Aorta (tissue), 1 donor: Measurements from ENCODE around the genes PTPN4 and CLASP1.

DNA sequence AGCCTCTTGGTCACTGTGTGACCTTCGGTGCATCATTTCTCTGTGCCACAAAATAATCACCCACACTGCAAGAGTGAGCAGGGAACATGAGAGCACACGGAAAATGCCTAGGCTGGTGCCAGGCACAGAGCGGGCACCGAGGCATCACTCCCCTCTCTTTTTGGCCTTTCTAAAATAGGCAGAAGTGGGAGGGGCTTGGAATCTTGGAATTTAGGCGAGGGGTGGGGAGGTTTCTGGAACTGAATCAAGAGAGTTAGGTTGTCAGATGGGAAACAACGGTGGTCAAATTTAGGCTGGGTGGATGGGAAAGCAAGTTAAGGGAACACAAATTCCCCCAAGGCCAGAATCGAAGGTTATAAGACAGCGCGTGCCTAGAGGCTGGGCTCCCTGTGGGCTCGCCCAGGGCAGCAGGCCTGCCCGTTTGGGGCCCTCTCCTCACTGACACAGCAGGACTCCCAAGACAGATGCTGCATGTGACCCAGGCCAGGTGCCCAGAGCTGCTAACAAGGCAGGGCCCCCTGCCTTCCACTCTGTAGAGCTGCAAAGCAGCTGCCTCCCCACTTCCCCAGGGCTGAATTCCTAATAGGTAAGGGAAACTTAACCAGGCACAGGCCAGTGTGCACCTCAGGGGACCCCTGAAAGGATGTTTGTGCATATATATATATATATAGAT lies 43.4 kb downstream of the TMEM37 start:
- PRO-cap = no peak

- PRO-cap = bidirectional peak, plus-strand start at chr2:119759911, minus-strand start at chr2:119759656
These were observed at the start of gene PTPN4 for GRCh38 chr2:119759247-119760616. Gene PTPN4 (plus strand): TSS chr2:119759922.

GRCh38 chr2:120469922-120470857 lies 124.3 kb downstream of the INHBB start:
- PRO-cap = no peak

GRCh38 chr2:120524925-120525552 lies 179.1 kb downstream of the INHBB start:
- PRO-cap = no peak

DNA sequence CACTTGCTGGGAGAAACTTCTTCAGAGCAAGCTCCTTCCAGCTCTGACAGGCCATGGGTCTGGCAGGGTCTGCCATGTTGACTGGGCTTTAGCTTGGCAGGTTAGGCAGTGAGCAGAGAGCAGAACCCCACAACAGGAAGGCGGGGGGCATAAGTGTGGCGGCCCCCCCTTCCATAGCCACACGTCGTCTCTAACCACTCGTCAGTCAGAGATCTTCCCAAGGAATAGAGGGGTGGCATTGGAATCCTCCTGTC lies 190.9 kb downstream of the INHBB start:
- PRO-cap = no peak

DNA sequence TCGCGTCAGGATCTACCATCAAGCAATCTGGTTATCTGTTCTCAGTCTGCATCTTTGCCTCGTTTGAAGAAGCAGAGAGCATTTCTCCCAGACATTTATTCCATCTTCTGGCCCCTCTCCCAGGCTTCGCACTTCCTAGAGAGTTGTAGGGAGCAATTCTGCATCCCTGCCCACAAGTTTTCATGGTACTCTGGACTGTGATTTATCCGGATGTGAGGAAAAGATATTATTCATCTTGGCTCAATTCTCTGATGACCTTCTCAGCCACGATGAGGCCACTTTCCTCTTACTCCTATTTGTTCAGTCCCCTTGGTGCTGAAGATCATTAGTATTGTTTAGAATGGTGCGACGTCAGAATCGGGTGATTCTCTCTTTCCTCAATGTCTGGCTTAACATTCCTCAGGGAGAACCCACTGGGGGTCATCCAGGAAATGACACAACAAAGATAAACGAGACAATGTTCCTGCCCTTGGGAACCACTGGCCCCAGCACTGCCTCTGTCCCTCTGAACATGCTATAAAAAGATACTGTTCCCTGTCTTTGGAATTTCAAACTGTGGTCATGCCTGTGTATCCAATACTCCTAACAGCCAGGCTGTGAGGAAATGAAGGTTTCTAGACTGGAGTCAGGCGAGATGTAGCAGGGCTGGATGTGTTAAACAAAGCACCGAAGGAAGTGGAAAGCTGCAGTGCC lies 13.0 kb upstream of the GLI2 start:
- PRO-cap = no peak

- PRO-cap = no peak
These were observed 84.6 kb downstream of the GLI2 start for GRCh38 chr2:120820149-120820751.

GRCh38 chr2:120845185-120845670 lies 109.6 kb downstream of the GLI2 start:
- PRO-cap = no peak

GRCh38 chr2:120879322-120880046 lies 143.8 kb downstream of the GLI2 start:
- PRO-cap = no peak

DNA sequence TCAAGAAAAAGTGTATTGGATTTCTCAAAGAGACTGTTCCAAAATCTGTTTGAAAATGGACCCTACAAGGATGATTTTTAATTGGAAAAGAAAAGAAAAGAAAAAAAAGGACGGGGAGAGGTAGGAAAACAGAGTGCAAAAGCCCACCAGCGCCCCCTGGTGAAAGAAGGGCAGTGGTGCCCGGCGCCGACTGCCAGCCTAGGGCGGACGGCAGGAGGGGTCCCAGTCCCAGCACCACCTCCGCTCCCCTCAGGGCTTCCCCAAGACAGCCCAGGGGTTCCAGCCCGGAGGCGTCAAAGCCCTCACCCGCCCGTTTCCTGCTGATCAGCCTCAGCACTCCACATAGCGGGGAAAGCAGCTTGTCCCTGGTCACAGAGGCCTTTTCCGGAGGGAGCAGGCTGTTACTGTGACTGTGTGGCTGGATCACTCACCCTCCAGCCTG lies 214.0 kb downstream of the TFCP2L1 start:
- PRO-cap = no peak

- PRO-cap = no peak
These were observed 89.0 kb downstream of the TFCP2L1 start for GRCh38 chr2:121195902-121196504.

GRCh38 chr2:121363577-121364147 lies 78.7 kb upstream of the TFCP2L1 start:
- PRO-cap = no peak

- PRO-cap = no peak
These were observed 83.1 kb upstream of the TFCP2L1 start for GRCh38 chr2:121367970-121368546.

DNA sequence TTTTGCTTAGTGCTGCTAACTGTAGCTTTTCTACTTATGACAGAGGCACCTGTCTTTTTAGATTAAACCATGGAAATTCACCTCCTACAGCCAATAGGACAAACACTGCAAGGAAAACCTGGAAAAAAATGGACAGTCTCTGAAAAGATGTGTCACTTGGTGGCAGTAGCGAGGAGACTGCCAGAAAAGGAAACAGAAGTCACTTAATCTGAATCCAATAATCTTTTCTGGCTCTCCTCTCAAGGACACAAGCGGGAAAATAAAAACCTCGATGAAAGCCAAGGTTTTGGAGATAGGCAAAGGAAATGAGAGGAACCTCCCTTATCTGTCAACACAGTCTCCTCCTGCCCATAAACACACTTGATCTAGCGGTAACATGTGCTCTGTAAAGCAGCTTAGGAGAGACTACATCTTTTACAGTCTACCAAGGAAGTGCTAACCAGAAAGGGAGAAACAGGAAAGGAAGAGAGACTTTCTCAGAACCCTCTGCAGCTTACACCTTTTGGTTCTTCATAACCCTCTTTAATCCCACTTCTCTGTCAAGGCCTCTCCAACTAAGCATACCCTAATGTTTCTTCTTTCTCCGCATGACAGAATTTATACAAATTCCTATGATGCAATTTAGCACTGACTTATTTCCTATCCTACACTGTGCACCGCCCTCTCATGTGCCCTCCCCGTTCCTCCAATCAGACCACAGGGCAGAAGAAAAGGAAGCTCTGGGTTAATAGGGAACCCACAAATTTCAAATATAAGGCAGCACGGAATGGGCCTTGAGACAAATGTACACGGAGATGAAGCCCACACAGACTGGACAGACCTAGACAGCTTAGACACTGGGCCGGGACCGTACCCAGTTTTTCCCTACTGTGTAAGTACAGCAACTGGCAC lies 52.8 kb downstream of the CLASP1 start:
- PRO-cap = no peak

GRCh38 chr2:121648795-121649825 lies at the start of gene CLASP1:
Gene CLASP1 (minus strand): TSS chr2:121649462.
- PRO-cap = bidirectional peak, plus-strand start at chr2:121649144, minus-strand start at chr2:121648923; bidirectional peak, plus-strand start at chr2:121649648, minus-strand start at chr2:121649437

- PRO-cap = no peak
These were observed 264.3 kb downstream of the TSN start for GRCh38 chr2:122019706-122020222.

- PRO-cap = no peak
These were observed 505.8 kb downstream of the TSN start for GRCh38 chr2:122261235-122261713.

GRCh38 chr2:122493753-122494193 lies 738.3 kb downstream of the TSN start:
- PRO-cap = no peak

GRCh38 chr2:122660729-122661280 lies 905.4 kb downstream of the TSN start:
- PRO-cap = no peak

DNA sequence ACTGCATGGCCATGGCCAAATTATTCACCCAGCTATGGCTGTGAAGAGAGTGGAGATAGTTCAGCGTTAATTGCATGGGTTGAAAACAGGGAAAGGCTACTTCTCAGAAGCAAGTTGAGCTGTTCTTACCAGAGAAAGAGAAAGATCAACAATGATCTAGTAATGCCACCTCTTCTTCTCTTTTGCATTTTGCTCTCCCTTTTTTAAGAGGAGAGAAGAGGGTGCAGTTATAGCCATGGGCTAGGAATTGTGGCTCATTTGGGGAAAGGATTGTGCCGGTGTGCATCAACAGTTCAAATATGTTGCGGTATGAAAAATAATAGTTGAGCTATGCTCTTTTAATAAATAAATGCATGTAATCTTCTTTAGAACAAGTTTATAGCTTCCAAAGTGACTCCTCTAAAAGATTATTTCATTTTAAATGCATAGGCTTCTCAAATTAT lies 851.2 kb downstream of the CNTNAP5 start:
- PRO-cap = no peak